Retinal pigment epithelial cell (primary cell): Measurements from ENCODE around the gene FAM47E.

DNA sequence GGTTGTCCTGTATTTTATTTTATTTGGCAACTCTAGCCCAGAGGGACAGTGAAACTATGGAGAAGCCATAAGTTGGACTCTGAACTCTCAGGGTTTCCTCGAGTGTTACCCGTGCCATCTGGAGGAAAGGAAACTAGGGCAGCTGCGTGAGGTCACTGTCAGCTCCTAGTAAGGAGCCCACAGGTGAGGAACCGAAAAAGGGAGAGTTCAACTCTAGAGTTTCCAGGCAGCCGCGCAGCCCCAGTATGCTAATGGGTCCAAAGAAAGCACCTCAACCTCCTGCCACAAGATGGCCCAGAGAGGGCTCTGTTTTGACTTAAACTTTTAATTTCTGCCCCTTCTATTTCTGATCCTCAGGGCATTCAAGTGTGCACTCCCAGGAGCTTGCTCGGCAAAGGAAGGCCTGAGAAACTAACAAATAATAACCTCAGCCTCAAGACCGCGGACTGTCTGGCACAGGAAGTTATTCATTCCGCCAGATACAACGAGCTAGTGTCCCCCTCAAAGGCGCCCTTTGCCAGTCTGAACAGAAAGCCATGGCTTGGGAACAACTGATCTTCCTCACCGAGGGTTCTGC is 13.9 kb downstream of the SCARB2 start:
- RRBS, result no CpG with 5 or more reads among the region's 13 CpGs

- RRBS, result no CpG with 5 or more reads among the region's 4 CpGs
Observed at GRCh38 chr4:76206488-76207034, 7.1 kb downstream of the SCARB2 start.

DNA sequence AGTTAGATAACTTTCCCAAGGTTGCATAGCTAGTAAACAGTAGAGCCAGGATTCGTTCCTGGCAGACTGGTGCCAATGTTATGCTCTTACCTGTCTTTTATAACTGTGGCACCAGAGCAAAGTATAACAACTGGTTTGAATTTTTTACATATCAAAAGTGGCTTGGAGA is 15.7 kb upstream of the FAM47E start:
- RRBS, result no CpG with 5 or more reads among the region's 1 CpG

DNA sequence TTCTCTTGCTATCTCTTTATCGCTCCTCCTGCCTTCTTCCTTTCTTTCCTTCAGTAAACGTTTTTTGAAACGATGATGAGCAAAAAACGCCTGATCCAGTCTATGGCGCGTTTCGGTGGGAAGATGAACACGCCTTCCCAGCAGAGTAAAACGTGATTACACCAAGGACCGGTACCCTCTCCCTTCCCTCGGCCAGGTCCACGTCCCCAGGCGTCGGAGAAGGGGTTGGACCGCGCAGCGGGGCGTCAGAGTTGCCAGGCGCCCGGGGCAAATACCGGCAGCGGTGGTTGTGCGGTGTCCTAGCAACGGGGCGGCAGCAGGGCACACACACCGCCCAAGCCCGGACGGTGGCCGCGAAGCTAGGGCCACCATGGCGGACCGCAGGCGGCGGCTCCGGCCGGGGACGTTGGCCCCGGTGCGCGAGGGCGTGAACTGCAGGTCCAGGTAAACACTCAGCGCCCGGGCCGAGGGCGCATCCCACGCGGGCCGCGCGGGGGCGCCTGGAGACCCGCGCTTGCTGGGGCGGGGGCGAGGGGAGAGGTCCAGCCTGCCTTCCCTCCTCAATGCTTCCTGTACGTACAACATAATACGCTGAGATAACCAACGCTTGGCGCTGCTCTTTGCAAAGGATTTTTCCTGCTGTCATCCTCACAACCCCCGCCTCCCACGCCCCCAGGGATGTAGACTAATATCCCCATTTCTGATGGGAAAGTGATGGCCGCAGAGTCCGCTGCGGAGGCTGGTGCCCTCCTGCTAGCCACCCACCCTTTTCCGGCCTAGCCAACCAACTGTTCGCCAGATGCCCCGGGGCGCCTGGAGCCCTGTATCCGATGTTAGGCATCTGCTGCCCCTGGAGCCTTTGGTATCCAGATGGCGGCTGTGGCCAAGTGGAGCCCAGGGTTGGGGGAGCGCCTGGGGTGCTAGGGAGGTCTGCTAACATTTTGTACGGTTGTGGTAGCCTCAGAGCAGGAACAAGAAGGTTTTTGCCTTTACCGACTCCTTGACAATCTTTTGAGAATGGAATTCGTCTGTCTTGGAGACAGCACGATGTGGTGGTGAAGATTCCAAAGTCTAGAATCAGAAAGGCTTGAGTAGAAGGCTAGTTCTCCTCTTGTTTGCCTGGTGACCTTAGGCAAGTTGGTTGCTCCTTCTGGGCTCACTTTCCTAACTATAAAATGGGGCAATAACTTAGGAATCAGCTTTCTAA is at the start of gene FAM47E:
TSS of gene FAM47E (plus strand) at position 345 of the 1,207 bp plus-strand sequence.
- RRBS, result under 1% methylated on average over 30 of the region's 75 CpGs

DNA sequence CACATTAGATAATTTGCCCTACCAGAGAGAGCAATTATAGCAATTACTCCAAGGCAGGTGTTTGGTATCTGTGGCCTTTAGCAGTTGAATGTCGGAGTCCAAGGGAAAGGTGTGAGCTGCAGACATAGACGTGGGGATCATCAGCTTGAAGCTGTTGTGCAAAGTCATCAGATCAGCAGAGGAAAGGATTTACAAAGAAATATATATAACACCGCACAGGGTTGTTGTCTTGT is 1.0 kb upstream of the STBD1 start:
- RRBS, result no CpG with 5 or more reads among the region's 3 CpGs

DNA sequence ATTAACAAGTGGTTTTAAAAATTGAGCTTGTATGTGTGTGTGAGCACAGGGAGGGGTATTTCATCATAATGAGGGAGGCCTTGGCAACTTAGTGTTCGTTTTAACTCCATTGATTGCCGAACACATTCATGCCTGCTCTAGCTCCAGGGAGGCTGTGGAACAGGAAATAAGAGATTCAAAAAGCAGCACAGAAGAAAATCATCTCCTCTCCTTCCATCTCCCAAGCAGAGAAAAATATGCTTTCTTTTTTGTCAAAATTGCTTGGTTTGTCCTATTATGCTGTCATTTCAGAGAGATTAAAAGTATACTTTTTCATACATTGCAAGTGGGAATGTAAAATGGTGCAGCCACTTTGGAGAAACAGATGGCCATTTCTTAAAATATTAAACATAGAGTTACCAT is 14.9 kb downstream of the SHROOM3 start:
- RRBS, result no CpG with 5 or more reads among the region's 2 CpGs

DNA sequence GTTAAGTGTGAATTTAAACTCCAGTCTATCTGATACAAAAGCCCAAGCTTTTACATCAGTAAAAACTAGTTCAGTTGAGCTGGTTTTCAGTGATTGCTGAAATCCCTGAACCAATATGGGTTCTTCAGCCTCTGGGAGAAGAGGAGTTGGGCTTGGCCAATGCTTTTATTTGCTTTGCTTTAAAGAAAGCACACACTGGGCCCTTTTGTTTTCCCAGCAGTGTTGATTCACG is 136.1 kb downstream of the SHROOM3 start:
- RRBS, result no CpG with 5 or more reads among the region's 1 CpG

DNA sequence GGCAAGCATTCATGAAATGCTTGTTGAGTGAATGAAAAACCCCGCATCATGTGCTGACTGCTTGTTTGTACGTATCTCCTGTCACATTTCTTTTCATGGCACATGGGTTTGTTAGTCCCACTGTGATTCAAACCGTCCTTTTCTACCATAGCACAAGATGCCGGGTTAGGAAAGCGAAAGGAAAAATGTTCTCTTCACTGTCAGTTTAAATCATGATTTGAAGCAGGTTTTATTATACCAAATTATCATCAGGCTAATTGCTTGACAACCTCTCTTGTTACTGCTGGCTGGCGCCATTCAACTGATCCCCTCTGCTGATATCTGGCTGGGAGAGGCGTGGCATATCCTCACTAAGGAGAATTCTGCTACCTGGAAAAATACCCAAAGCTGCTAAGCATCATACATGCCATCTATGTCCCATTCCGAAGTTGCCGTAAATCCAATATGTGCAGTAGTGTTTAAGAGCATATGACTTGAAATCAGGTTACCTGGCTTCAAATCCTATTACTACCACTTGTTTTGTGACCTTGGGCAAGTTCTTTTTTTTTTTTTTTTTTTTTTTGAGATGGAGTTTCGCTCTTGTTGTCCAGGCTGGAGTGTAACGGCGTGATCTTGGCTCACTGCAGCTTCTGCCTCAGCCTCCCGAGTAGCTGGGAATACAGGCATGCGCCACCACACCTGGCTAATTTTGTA is 145.0 kb downstream of the SHROOM3 start:
- RRBS, result no CpG with 5 or more reads among the region's 14 CpGs

GRCh38 chr4:76584262-76584820 is 149.3 kb downstream of the SHROOM3 start:
- RRBS, result no CpG with 5 or more reads among the region's 7 CpGs

DNA sequence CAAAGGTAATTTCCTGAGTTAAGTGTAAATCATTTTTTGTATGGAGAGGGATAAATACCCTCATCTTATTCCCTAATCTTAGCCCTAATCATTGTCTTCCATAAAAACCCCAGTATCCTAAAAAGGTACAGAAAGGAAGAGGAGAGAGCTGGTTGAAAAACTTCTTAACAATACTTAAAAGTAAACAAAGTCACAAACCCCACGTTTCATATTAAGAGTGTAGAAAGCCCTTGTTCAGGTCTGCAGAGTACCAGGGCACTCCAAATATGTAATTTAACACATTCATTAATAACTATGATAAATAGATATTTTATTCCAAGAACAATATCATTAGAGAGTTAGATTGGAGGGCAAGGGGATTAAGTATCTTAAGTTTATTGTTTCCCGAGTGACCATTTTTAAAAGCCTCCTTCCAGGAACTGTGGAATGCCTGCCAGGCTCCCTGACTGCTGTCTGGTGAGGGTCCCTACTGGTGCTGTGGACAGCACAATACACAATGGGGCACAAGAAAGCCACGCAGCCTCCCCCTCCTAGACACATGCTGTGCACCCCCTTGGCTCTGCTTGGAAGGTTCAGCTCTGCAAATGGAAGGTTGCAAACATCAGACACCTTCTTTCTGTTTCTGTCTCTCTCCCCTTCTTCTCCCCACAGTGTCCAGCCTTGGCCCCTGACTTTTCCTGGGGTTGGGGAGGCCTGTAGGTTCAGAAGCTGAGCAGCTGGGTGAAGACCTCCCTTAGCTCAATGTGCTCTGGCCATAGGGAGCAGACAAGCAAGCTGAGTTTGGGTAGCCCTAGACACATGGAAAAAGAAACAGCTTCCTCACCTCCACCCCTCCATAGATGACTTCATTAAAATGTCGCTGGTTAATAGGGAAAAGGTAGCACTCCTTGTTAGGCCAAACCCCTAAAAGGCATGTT is 153.2 kb downstream of the SHROOM3 start:
- RRBS, result no CpG with 5 or more reads among the region's 4 CpGs

GRCh38 chr4:76682962-76683407 is 215.0 kb downstream of the SOWAHB start:
- RRBS, result no CpG with 5 or more reads among the region's 2 CpGs

GRCh38 chr4:76688011-76688703 is 209.8 kb downstream of the SOWAHB start:
- RRBS, result no CpG with 5 or more reads among the region's 5 CpGs

DNA sequence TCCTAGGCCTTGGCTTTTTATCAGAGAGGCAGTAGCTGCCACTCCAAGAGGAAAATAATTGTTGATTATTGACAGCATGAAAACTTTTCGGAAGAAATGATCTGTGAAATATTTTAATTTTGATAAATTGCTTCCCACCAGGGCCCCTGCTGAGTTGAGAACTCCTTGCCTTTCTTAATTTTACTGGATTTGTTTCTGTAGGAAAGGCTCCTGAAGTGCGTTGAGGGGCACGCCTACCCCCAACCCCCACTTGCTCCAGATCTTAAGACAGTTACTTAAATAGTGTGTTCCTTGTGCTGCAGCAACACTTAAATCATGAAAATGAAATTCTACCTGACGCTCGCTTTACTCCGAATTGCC is 208.1 kb downstream of the SOWAHB start:
- RRBS, result no CpG with 5 or more reads among the region's 6 CpGs

DNA sequence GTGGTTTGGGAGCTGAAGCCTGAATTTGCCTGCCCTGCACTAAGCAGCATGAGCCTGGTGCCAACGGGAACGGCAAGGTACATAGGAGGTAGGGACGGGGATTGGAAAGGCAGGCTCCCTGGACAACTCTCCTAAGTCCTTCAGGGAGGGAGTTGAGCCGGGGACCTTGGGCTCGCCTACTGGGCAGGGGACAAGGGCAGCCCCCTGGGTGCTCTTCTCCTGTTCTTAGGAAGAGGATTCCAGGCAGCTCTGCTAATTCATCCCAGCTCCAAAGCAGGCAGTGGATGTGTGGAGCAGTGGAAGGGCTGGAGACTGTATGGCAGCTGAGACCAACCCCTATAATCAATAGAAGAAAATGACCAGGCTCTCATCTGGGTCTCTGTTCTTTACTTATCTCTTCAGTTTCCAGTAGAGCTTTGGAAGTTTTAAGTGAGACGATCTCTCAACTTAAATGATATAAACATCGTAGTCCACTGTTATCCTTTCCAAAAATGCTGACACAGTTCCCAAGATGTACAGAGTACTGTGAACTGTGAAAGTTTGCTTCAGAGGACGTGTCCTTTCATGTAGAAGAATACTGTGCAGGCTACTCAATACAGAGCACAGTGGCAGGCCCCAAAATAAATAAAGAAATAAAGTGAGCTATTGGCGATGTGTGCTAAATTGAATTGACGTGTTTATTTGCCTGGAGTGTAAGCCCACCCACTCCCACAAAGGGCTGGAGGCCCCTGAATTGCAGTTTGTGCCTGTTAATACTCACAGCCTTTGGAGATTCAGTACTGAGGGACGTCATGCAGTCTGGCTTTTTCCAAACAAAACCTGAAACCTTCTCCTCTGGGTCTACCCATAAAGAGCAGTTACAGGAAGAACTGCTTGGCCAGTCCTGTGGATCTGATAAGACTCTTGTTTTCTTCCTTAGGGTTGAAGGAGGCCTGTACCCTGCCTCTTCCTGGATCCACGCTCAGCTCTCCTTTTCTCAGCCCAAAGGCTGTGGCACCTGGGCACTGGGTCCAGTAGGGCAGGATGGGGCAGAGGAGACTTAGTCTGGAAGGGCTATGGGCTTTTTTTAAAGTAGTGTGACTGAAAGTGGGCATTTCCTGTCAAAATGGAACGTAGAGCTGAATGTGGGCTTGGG is 66.2 kb downstream of the SOWAHB start:
- RRBS, result no CpG with 5 or more reads among the region's 13 CpGs

GRCh38 chr4:76948273-76949337 is 947 bp upstream of the SEPTIN11 start:
- RRBS, result 1% methylated on average over 6 of the region's 80 CpGs

- RRBS, result no CpG with 5 or more reads among the region's 1 CpG
Observed at GRCh38 chr4:76956957-76957325, 7.4 kb downstream of the SEPTIN11 start.

GRCh38 chr4:77030626-77031040 is 45.2 kb downstream of the CCNI start:
- RRBS, result no CpG with 5 or more reads among the region's 8 CpGs

- RRBS, result no CpG with 5 or more reads among the region's 1 CpG
Observed at GRCh38 chr4:77031908-77032578, 43.7 kb downstream of the CCNI start.

GRCh38 chr4:77157511-77157896 is 497 bp downstream of the CCNG2 start:
- RRBS, result under 1% methylated on average over 6 of the region's 30 CpGs

GRCh38 chr4:77169424-77169810 is 12.4 kb downstream of the CCNG2 start:
- RRBS, result no CpG with 5 or more reads among the region's 2 CpGs